Type B pancreatic cell (in vitro differentiated cells): ENCODE measurements around the genes ADI1 and CMPK2.

- PRO-cap: bidirectional peak, plus-strand start at chr2:3519308, minus-strand start at chr2:3518839; bidirectional peak, plus-strand start at chr2:3519578, minus-strand start at chr2:3519531; unidirectional peak, minus-strand start at chr2:3519824
Measured at GRCh38 chr2:3518799-3519871, at the start of gene ADI1. ADI1 (minus strand) TSS chr2:3519531.

DNA sequence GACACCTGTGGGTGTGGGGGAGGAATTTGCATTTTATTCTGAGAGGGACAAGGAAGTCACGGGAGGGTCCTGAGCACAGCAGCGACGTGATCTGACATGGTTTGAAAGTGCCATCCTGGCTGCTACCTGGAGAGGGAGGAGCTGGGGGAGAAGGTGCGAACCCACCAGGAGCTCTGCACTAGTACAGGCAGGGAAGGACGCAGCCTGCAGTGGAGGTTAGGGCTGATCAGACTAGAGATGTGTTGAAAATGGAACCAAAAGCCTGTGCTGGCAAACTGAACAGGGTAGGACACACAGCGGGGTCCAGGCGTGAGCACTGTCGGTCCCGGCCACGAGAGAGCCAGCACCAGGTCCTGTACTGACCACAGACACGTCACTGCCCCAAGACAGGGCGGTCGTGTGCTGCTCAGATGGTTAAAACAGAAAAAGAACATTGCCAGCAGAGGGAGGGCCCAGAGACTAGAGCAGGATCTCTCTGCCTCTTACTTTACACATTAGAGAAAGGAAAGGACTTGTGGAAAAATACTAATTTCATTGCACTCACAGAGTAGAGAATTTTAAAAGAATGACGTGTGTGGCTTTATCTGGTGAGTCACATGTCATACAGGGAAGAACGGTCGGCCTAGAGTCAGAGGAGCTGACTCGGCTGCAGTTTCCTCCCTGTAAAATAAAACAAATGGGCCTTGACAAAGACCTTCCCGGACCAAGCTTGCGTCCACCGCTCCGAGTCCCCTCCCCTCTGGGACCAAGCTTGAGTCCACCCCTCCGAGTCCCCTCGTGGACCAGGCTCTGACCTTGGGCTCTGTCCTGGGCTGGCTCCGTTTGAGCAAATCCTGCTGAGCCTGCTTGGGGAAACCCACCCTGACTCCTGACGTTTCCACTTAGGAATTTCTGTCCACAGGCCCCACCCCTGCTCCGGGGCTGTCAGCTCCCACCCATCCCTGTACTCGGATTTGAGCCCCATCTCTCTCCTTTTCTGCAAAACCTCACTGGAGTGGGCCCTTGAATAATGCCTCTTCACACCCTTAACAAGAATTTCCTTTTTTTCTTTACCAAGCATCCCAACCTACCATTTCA is 16.7 kb upstream of the ADI1 start:
- PRO-cap: unidirectional peak, plus-strand start at position 76 of the sequence; unidirectional peak, plus-strand start at position 178 of the sequence; bidirectional peak, plus-strand start at position 609 of the sequence, minus-strand start at position 333 of the sequence; bidirectional peak, plus-strand start outside the sequence, minus-strand start at position 824 of the sequence

- PRO-cap: no peak
Measured at GRCh38 chr2:3577641-3578422, 2.8 kb downstream of the RPS7 start.

DNA sequence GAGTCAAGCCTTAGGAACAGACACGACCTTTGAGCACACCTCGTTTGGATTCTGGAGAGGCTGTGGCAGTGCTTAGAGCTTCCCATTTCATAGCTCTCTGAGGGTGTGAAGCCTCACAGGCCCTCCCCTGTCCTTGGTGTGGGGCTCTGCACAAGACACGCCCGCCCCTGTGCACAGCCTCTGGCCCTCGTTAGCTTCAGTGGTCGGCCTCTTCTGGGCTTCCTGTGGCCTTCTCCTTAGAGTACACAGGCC is 208.5 kb downstream of the DCDC2C start:
- PRO-cap: no peak

GRCh38 chr2:4572325-4572704 is 868.9 kb downstream of the DCDC2C start:
- PRO-cap: no peak

DNA sequence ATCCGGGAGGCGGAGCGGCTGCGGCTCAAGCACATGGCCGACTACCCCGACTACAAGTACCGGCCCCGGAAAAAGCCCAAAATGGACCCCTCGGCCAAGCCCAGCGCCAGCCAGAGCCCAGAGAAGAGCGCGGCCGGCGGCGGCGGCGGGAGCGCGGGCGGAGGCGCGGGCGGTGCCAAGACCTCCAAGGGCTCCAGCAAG is 732 bp downstream of the SOX11 start:
- PRO-cap: no peak

GRCh38 chr2:5932451-5933133 is 240.4 kb downstream of the SOX11 start:
- PRO-cap: no peak

- PRO-cap: no peak
Measured at GRCh38 chr2:6863566-6864218, 2.0 kb downstream of the CMPK2 start.

GRCh38 chr2:6865082-6866164 is at the start of gene CMPK2:
CMPK2 (minus strand) TSS chr2:6865907.
- PRO-cap: bidirectional peak, plus-strand start at chr2:6865799, minus-strand start at chr2:6865664; bidirectional peak, plus-strand start at chr2:6865933, minus-strand start at chr2:6865905

DNA sequence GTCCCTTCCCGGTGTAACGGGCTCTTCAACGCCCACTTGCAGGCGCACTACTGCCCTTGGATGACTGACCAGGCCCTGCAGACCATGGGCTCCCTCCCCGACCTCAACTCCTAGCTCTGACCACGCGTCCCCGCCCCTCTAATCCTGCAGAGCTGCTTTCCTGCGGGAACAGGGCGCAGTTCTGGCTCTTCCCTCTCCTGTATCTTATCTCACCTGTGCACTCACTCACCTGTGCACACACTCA is 380 bp upstream of the CMPK2 start:
- PRO-cap: unidirectional peak, minus-strand start at position 112 of the sequence

GRCh38 chr2:6909573-6910191 is 7.5 kb upstream of the RNF144A start:
- PRO-cap: no peak

- PRO-cap: no peak
Measured at GRCh38 chr2:7022428-7023025, 105.3 kb downstream of the RNF144A start.

DNA sequence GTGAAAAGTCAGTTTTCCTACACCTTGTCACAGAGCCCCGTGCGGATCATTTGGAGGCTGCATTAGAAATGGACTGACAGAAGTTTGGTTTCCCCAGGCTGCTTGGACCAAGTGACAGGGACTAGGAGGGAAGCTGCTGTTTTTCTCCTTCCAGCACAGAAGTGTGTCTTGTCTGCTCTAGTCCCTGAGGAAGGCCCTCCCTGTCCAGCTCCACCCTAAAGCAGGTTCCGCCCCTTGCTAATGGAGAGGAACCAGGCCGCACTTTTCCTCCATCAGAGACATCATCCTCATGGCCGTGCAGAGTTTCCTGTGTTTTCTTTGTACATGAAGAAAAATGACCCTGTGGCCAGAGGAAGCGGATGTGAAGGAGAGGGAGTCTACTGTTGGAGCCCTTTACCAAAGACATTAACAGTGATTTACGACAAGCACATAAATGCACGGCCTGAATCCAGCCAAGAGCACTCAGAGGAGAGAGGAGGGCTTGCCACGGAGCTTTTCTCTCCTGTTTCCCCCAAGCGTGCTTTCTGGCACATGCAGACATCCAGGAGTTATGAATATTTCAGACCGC is 109.5 kb downstream of the RNF144A start:
- PRO-cap: no peak

DNA sequence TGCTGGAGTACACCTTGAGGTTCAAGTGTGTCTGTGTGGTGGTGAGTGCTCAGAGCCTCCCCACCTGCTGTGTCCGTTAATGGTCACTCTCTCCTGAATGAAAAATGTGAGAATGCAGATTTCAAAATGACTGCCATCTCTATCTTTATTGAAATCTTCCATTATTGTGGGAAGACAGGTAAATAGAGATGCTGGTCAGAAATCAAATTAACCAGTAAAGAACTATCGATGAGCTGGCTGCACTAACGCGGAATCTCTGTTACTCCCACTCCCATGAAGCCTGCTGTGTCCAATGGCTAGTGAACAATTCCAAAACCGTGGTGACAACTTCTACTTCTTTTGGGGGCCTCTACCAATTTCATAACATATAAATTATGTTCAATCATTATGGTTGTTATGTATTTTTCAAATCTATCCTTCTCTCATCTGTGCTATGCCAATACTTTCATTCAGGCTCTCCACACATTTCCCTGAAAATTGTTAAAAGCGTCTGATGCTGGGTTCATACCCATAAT is 646.7 kb downstream of the RNF144A start:
- PRO-cap: no peak

- PRO-cap: no peak
Measured at GRCh38 chr2:7730401-7730880, 813.2 kb downstream of the RNF144A start.

- PRO-cap: no peak
Measured at GRCh38 chr2:7879167-7879621, 802.7 kb upstream of the ID2 start.

- PRO-cap: unidirectional peak, minus-strand start at chr2:7978603
Measured at GRCh38 chr2:7978468-7978699, 703.5 kb upstream of the ID2 start.

DNA sequence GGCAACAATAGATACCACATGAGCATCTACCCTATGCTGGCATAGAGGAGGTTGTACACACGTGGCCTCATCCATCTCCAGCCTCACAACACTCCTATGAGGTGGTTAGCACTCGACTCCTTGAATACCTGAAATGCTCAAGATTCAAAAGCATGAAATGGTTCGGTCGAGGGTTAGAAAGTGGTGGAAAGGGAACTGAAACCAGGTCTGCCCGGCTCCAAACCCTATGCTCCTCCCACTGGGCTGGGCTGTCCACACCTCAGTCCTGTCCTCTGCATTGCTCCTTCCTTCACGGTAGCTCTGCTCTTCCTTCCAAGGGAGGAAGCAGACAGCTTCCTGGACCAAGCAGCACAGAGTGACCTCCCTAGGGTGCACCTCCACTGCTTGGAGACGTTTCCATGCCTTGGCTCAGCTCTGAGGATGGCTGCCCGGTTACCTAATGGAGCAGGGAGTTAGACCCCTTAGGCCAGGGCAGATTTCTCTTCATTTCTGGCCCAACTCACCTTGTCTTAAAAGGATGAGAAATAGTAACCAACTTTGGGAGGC is 565.1 kb upstream of the ID2 start:
- PRO-cap: no peak

GRCh38 chr2:8125548-8126451 is 556.1 kb upstream of the ID2 start:
- PRO-cap: no peak

DNA sequence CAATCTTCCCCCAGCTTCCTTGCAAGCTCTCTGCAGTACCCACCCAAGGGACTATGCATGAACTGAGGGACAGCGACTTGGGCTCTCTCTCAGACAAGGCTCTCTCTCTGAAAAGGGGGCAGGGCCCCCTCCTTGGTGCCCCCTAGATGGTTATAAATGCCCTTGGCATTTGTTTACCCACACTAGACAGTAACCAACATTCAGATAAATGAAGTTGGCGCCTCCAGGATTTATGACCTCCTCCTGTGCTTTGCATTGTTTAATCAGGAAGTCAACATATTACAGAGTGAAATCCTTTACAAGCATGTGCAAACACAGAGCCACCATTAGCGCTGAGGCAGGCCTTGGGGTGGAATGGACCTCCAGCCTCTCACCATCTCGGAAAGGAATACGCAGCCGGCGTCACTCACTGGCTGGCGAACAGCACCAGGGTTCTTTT is 547.3 kb upstream of the ID2 start:
- PRO-cap: no peak